Measurements from ENCODE around the gene PDRG1.

DNA sequence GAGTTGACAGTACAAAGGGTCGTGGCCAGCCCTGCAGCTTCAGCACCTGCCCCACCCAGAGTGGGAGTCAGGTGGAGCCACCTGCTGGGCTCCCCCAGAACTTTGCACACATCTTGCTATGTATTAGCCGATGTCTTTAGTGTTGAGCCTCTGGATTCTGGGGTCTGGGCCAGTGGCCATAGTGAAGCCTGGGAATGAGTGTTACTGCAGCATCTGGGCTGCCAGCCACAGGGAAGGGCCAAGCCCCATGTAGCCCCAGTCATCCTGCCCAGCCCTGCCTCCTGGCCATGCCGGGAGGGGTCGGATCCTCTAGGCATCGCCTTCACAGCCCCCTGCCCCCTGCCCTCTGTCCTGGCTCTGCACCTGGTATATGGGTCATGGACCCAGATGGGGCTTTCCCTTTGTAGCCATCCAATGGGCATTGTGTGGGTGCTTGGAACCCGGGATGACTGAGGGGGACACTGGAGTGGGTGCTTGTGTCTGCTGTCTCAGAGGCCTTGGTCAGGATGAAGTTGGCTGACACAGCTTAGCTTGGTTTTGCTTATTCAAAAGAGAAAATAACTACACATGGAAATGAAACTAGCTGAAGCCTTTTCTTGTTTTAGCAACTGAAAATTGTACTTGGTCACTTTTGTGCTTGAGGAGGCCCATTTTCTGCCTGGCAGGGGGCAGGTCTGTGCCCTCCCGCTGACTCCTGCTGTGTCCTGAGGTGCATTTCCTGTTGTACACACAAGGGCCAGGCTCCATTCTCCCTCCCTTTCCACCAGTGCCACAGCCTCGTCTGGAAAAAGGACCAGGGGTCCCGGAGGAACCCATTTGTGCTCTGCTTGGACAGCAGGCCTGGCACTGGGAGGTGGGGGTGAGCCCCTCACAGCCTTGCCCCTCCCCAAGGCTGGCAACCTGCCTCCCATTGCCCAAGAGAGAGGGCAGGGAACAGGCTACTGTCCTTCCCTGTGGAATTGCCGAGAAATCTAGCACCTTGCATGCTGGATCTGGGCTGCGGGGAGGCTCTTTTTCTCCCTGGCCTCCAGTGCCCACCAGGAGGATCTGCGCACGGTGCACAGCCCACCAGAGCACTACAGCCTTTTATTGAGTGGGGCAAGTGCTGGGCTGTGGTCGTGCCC is 49.2 kb downstream of the PYGB start:
- PRO-cap: no peak

GRCh38 chr20:25458266-25458808 is 50.9 kb downstream of the GINS1 start:
- PRO-cap: no peak

- PRO-cap: bidirectional peak, plus-strand start at chr20:25585027, minus-strand start at chr20:25585001; bidirectional peak, plus-strand start at chr20:25585302, minus-strand start at chr20:25585201
Observed at GRCh38 chr20:25584719-25585384, 479 bp downstream of the NINL start.

DNA sequence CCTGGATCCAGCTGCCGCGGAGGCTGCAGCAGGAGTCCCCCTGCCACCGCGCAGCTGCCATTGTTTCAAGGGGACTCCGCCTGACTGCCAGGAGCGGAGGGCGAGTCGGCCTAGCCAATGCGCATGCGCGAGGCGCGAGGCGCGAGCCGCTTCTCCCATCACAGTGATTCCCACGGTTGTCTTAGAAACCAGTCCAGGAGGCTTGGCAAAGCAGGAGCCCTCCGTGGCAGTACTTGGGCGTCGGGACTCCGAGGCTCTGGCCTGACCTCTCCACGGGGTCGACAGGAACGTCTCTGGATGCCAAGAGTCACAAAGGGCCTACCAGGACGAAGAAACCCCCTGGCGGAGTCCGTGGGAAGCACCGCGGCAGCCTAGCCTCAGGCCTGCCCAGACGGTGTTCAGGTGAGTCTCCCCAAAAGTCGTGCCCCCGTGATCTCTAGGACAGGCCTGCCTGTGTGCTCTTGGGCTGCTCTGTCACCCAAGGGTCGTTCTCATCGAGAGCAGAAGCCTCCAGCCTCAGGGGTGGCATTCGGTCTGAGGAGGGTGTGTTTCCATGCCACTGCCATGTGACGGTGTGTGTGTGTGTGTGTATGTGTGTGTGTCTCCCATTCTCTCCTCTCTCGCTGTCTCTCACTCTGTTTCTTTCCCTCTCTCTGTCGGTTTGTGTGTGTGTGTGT is 290.7 kb upstream of the ZNF337 start:
- PRO-cap: no peak

DNA sequence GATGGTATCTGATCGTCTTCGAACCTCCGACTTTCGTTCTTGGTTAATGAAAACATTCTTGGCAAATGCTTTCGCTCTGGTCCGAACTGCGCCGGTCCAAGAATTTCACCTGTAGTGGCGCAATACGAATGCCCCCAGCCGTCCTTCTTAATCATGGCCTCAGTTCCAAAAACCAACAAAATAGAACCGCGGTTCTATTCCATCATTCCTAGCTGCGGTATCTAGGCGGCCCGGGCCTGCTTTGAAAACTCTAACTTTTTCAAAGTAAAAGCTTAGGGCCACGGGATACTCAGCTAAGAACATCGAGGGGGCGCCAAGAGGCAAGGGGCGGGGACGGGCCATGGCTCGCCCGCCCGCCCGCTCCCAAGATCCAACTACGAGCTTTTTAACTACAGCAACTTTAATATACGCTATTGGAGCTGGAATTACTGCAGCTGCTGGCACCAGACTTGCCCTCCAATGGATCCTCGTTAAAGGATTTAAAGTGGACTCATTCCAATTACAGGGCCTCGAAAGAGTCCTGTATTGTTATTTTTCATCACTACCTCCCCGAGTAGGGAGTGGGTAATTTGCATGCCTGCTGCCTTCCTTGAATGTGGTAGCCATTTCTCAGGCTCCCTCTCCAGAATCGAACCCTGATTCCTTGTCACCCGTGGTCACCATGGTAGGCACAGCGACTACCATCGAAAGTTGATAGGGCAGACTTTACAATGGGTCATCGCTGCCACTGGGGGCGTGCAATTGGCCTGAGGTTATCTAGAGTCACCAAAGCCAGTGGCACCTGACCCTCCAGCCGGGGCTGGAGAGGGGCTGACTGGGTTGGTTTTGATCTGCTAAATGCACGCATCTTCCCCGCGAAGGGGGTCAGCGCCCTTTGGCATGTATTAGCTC is 1958.1 kb upstream of the DEFB115 start:
- PRO-cap: unidirectional peak, minus-strand start at position 43 of the sequence; unidirectional peak, minus-strand start at position 246 of the sequence

GRCh38 chr20:29883951-29884933 is 1373.2 kb upstream of the DEFB115 start:
- PRO-cap: no peak

DNA sequence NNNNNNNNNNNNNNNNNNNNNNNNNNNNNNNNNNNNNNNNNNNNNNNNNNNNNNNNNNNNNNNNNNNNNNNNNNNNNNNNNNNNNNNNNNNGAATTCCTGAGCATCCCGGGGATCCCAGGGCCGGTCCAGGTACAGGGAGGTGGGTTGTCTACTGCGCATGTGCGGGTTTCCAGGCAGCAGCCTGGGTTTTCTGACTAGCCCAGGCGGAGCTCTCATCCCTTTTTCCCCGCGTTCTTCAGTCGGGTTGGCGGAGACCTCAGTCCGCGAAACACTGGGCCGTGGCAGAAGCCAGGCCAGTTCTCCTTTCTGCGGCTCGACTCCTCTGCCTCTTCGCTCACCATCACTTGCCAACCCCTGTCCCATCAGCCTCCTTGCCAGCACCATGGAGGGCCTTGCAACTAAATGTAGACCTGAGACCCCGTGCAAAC is 445.6 kb upstream of the DEFB115 start:
- PRO-cap: no peak

GRCh38 chr20:31423780-31424064 is 16.7 kb upstream of the DEFB123 start:
- PRO-cap: no peak

DNA sequence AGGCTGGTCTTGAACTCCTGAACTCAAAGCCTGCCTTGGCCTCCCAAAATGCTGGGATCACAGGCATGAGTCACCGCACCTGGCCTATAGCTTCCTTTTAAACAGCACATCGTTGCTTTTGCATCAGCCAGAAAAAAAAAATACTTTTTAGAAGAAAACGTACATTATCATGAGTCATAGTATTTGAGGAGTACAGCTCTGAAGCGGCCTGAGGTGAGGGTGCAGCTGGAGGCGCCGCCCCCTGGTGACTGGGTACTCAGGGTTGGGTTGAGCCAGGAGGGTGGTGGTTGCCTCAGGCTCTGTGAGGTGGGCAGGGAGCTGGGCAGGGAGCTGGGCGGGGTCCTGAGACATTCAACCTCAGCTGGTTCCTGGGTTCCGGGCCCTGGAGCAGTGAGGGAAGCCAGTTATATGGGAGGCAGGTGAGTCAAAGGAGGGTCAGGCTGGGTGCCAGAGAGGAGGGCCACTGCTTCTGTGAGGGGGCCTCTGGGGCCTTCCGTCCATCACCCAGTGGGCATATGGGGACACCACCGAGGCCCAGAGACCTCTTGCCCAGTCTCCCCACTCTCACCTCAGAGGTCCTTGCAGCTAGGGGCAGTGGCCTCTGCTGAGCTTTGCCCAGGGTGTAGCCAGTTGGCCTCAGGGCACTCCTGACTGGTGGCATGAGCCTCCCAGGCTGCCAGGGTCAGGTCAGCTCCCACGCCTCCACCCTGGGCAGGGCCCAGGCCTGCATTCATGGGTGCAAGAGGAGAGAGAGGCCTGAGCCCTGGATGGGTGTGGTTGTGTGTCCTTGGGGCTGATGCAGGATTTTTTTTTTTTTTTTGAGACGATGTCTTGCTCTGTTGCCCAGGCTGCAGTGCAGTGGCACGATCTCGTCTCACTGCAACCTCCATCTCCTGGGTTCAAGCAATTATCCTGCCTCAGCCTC is 11.6 kb upstream of the ID1 start:
- PRO-cap: no peak

- PRO-cap: no peak
Observed at GRCh38 chr20:31603827-31604984, 883 bp upstream of the ID1 start.

GRCh38 chr20:31607871-31608046 is 2.7 kb downstream of the ID1 start:
- PRO-cap: no peak

DNA sequence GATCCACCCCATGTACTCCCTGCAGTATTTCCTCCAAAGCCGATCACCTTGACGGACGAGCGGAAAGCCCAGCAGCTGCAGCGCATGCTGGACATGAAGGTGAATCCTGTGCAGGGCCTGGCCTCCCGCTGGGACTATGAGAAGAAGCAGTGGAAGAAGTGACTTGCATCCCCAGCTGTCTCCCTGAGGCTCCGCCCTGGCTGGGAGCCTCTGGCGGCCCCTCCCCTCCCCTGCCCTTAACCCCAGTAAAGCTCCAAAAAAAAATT is 7.0 kb downstream of the COX4I2 start:
- PRO-cap: no peak

DNA sequence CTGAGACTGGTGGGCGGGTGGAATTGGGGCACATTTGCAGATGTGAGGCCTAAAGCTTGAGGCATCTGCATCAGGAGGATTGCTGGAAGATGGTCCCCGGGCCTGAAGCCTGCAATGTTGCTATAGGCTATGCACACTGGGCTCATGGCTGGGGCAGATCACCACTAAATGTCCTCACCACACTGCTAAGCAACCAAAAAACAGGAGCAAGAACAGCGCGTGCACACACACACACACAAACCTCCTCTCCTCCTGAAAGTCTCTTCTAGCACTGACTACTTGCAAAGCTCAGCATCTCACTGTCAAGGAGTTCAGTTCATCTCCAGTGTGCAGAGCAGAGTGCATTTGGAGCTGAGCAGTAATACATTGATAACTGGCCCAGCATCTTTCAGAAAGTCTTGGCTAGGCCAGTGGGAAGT is 9.4 kb downstream of the COX4I2 start:
- PRO-cap: no peak

DNA sequence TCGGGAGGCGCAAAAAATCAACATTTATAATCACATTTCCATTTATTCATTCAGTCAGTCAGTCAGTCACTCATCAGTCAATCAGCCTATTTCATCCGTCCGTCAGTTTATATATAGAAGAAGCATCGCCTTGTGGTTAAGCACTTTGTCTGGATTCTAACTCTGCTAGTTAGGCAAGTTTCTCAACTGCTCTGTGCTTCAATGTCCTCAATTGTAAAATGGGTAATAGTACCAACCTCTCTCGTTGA is 1.3 kb upstream of the BCL2L1 start:
- PRO-cap: no peak

GRCh38 chr20:31745441-31746454 is 6.7 kb downstream of the TPX2 start:
- PRO-cap: no peak

DNA sequence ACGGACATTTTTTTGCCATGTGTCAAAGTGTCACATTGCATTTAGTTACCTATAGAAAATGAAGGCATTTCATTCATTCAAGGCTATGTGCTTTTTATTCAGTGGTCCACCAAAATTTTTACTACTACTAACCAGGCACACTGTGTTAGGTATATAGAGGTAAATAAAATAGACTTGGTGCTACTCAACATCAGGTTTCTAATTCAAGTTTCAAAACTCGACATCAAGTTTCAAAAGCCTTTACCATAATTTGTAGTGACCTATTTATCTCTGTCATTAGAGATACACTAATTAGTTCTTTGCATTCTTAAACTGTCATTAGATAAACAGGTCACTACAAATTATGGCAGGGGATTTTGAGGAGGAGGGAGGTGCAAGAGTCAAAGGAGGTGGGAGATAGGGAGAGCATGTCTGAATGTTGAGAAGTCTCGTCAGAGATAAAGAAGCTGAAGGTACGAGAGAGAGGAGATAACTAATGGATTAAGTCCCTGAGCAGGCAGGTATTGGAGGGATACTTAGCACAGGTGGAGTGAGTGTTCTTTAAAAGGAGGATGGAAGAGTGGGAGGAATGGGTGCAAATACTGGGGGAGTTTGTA is 39.8 kb upstream of the MYLK2 start:
- PRO-cap: no peak

GRCh38 chr20:31822189-31823064 is 3.3 kb downstream of the MYLK2 start:
- PRO-cap: no peak

- PRO-cap: no peak
Observed at GRCh38 chr20:31943067-31943879, 8.6 kb downstream of the PDRG1 start.

DNA sequence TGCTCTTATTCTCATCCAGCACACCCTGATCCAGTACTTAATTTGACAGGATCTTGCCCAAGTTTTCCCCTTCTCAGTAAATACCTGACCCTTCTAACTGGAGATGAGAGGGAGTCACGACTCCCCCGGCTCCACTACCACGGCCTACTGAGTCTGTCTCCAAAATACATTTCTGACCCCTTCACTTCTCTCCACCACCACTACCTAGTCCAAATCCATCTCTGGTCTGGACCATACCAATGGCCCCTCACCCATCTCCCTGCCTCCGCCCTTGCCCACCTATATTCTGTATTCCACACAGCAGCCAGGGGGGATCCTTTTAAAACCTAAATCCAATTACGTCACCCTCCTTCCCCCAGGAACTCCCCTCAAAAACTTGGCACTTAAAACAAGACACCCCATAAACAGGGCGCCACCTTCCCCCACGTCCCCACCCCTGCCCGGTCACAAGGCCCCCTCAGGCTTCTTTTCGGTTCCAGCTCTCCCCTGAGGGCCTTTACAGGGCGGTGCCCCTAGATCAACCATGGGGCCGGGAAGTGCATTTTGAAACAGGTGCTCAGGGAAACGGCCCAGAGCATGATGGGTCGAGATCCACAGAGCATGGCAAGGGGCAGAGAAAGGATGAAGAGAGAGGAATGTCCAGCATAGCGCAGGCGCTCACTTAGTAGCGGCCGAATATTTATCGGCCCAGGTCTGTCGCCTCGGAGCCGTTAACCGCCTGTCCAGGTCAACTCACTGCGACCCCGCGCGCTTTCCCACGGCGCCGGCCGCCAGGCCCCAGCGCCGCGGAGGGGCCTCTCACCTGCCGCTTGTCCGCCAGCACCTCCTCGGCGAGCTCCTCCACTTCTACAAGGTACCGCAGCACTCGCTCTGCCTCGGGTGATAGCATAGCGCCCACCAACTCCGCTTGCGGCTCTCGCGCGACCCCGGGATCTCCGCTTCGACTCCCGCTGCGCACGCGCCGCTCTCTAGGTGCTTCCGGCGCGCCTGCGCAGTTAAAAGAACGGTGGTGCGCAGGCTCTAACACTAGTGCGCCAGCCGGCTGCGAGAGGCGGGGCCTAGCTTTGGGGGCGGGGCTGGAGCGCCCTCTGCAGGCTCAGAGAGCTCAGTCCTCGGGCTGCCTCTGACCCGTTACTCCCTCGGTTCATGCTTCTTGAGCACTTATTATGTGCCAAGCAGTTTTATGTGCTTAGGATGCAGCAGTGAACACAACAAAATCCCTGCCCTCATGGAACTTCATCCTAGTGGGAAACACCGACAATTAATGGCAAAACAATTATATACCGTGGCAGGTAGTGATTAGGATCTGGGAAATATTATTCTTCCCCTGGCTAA is at the start of gene PDRG1:
TSS of gene PDRG1 (minus strand) at position 974 of the 1,335 bp plus-strand sequence.
- PRO-cap: unidirectional peak, minus-strand start at position 873 of the sequence

DNA sequence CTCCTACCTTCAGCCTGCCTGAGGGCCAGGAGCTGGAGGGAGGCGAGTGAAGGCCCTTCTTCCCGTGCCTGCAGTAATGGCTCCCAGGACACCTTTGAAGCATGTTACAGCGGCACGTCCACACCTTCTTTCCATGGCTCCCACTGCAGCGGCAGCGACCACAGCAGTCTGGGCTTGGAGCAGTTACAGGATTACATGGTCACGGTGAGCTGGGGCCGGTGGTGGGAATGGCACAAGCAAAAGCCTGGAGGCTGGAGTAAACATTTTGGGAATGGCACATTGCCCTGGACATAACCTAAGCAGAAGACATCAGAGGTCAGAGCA is 18.6 kb downstream of the CCM2L start:
- PRO-cap: bidirectional peak, plus-strand start at position 162 of the sequence, minus-strand start at position 171 of the sequence